ENCODE results near the genes ABCC4 and CLDN10.

GRCh38 chr13:82153601-82153835, 1728.8 kb downstream of the SLITRK1 start:
- PRO-cap = no peak

GRCh38 chr13:86986377-86986823, 684.8 kb upstream of the SLITRK5 start:
- PRO-cap = no peak

GRCh38 chr13:87671689-87672726, 837 bp downstream of the SLITRK5 start:
- PRO-cap = no peak

DNA sequence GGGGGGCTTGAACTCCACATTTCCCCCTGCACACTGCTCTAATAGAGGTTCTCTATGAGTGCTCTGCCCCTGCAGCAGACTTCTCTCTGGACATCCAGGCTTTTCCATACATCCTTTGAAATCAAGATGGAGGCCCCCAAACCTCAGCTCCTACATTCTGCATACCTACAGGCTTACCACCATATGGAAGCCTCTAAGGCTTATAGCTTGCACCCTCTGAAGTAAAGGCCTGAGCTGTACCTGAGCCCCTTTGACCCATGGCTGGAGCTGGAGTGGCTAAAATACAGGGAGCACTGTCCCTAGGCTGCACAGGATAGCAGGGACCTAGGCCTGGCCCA, 1137.1 kb upstream of the GPC5 start:
- PRO-cap = no peak

GRCh38 chr13:91609693-91610138, 211.3 kb downstream of the GPC5 start:
- PRO-cap = no peak

GRCh38 chr13:93224428-93225174, 2.0 kb upstream of the GPC6 start:
- PRO-cap = no peak

- PRO-cap = bidirectional peak, plus-strand start at chr13:93226511, minus-strand start at chr13:93226486
Observed at GRCh38 chr13:93226404-93226672, 269 bp upstream of the GPC6 start.

DNA sequence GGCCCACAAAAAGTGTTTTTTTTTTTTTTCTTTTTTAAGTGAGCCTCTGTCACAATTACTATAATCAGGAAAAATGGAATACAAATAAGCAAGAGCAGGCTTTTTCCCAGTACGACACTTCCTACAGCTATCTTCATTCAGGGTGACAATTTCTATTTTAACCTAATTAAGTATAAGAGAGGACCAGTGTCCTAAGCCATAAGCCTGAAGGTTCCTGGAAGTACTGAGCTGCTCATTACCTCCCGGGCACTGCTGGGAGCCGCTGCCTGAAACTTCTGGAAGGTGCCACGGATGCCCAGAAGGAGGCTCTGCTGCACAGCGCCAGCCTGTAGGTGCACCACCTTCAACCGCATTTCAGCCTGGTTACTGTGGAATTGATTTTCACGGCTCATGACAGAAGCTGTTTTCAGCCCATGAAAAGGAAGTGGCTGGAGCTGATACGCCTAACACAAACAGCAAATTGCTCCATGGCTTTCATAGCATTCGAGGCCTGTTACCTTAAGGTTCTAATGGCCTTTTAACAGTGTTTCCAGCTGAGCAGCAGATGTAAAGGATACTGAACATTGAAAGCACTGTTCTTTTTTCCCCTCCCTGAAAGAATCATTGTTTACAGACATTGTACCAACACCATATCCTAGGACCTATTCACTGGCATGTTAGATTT, 21.9 kb downstream of the GPC6 start:
- PRO-cap = unidirectional peak, plus-strand start at position 199 of the sequence; bidirectional peak, plus-strand start at position 477 of the sequence, minus-strand start at position 225 of the sequence

GRCh38 chr13:94597355-94597689, 1.4 kb upstream of the TGDS start:
- PRO-cap = no peak

DNA sequence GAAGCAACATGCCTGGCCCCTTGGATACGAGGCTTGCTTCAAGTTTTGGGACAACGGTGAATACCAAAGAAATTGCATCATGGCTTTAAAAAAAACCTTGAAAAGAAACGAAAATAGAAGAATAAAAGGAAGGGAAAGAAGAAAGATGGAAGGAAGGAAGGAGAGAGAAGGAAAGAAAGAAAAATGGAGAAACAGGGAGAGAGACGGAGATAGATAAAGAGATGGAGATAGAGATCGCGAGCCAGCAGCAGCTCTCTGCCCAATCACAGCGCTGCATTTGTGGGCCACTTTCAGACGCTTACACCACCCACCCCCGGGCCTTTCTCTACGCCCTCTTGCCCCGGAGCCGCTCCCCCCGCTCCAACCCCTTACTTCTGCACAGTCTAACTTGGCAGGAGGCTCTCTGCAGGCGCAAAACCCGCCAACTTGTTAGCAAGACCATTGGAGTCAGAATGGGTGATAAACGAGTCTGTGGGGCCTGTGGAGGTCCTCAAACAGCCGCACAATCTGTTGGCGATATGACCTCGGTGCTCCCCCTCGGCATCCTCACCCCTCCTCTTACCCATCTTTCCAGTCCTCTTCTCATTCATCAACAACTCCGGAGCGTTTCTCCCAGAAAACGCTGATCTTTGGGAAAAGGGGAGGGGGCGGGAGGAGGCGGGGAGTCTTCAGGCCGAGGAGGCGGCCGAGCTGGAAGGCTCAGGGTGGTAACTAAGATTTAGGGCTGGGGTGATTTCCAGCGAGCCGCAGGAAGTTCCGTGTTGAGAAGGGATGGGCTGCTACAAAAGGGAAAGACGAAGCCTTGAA, 4.4 kb downstream of the SOX21 start:
- PRO-cap = no peak

DNA sequence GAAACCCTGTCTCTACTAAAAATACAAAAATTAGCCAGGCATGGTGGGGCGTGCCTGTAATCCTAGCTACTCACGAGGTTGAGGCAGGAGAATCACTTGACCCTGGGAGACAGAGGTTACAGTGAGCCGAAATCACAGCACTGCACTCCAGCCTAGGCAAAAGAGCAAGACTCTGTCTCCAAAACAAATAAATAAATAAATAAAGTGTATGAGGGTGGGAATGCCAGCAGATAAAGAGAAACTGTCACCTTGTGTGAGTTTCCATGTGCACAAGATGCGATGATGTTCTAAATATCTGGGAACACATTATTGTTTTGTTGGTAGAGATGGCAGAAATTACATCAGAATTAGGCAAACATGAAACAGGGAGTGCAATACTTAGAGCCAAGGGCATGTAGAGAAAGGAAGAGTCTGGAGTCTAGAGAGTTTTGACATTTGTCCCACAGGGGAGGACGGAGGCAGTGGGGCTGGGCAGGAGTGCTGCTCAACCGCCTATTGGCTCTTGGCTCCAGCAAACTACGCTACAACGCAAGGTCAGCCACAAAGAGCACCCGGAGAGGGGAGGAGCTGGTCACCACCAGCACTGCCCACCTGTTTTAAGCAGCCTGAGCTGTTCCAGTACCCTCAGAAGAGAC, 108.4 kb downstream of the ABCC4 start:
- PRO-cap = no peak

- PRO-cap = bidirectional peak, plus-strand start at chr13:95301152, minus-strand start at chr13:95301027; bidirectional peak, plus-strand start at chr13:95301182, minus-strand start at chr13:95301214; bidirectional peak, plus-strand start at chr13:95301580, minus-strand start at chr13:95301592; bidirectional peak, plus-strand start at chr13:95301867, minus-strand start at chr13:95301764
Observed at GRCh38 chr13:95301121-95301997, at the start of gene ABCC4. ABCC4 (minus strand) TSS chr13:95301451.

GRCh38 chr13:95301998-95302389, 743 bp upstream of the ABCC4 start:
- PRO-cap = bidirectional peak, plus-strand start at chr13:95302200, minus-strand start at chr13:95302183

- PRO-cap = no peak
Observed at GRCh38 chr13:95551982-95553107, at the start of gene CLDN10. CLDN10 (plus strand) TSS chr13:95552720.

DNA sequence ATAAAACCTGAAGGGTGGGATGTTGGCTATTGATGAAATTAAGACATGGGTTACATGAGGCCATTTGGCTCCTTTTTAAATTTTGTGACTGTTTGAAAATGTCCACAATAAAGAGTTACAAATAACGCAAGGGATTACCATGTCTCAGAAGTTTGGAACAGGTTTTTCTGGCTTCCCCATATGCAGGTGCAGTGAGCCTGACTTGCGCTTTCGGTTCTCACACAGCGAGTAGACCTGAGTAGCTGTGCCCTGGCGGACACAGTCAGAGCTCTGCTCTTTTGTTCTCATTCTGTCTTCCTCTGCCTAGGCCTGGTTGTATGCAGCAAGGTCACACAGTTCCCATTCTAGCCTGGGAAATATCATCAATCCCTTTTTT, 10.4 kb downstream of the OXGR1 start:
- PRO-cap = no peak

- PRO-cap = no peak
Observed at GRCh38 chr13:97179308-97180081, 42.6 kb upstream of the MBNL2 start.

DNA sequence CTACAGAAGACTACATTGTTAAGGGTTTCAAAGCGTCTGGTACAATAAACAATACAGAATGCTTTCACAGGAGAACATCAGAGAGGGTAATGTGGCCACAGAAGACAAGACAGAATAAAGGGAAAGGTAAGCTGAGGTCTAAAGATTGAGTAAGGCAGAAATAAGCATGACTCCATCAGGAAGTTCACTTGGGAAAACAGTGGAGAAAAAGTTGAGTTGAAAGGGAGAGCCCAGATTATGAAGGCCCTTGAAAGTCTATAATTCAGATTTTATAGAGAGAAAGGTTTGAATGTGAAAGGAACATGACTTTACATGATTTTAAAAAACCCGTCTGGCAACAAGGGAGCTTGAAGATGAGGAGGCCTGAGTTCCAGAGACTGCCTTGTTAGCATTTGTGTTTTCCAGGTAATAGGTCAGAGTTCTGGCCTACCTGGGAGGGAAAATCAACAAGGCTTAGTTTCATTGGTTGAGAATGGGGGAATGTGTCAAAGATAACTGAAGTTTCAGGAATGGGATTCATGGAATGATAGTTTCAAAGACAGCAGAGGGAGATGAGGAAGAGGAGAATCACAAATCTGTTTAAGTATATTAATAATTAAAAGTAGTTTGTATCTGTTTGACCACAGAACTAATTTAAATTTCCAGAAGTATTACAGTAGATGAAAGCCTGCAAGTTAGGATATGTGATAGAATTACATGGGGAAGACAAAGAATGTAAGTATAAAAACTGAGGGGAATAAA, 1.7 kb upstream of the MBNL2 start:
- PRO-cap = no peak

DNA sequence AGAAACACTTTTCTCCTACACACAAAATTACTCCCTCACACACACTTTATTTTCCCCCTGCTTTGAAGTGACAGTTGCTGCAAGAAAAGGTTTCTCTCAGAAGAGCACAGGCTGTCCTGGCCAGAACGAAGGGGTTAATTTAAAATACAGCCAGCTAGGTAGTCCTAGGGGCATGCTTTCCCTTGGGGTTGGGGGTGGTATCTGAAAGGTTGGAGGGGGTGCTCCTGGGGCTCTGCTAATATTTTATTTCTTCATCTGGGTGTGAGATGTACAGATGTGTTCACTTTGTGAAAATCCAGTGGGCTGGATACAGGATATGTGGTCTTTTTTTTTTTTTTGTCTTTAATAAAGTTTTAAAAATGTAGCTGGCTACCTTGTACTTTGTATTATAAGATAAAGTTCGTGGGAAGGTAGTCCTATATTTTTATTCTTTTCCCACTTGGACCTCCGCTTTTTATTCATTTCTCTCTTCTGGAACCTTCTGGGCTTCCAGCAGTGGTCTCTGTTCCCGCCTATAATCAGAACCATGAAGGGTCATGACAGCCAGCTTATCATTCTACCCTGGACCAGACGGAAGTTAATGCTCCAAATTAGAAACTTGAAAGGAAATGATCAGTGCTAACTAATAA, 14.2 kb downstream of the MBNL2 start:
- PRO-cap = no peak

- PRO-cap = no peak
Observed at GRCh38 chr13:97237909-97239196, 16.2 kb downstream of the MBNL2 start.

- PRO-cap = no peak
Observed at GRCh38 chr13:97246639-97246957, 24.5 kb downstream of the MBNL2 start.